ENCODE measurements around the genes PLIN3, UHRF1 and RANBP3.

DNA sequence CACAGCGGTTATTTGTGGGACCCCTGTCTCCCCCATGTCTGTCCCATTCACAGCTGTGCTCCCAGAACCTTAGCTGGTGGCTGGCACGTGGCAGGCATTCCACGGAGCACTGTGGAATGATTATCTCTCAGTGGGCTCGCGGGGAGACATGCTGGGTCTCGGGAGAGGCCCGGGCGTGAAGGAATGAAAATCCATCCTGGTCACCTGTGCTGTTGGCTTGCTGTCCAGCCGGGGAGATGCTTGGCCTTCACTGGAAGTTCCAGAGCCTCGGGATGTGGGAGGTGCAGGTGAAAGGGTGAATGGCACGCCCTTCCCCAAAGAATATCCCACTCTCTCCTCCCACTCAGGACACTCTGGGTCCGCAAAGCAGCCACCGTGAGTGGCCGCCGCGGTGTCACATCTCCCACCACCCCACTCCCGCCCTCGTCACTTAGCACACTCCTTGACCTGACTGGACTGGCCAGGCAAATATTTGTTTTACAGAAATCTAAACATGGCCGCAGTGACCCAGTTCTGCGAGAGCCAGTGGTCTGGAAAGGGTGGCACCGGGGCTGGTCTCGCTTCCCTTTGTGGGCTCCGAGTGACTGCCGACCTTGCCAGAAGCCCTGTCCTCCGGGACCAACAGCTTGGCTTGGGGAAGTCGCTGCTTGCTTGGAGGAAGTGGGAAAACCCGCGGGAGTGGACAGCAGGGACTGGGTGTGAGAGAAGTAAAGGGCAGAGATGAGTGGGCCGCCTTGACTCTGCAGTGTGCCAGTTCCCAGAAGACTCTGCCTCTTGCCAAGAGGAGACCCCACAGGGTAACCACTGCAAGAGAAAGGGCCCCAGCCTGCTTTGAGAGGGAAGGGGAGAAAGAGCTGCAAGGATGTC, 7.9 kb downstream of the DPP9 start:
- PRO-cap, result bidirectional peak, plus-strand start at position 525 of the sequence, minus-strand start at position 441 of the sequence; bidirectional peak, plus-strand start at position 710 of the sequence, minus-strand start at position 623 of the sequence
- RAMPAGE, long total RNA, 5 experiments, result start-site peak on the minus strand in 1 of 5 experiments, centred at position 331 of the sequence, 5 reads per replicate
- RRBS, result 50% methylated on average over 8 of the region's 29 CpGs

- PRO-cap, result bidirectional peak, plus-strand start at chr19:4867854, minus-strand start at chr19:4867667
- RAMPAGE, long total RNA, 5 experiments, result start-site peak on the minus strand in 4 of 5 experiments, at chr19:4867620-4867671 at its widest, 21 to 40 reads per replicate
- RRBS, result 8% methylated on average over 13 of the region's 53 CpGs
These were observed at the start of gene PLIN3 for GRCh38 chr19:4867563-4868471. TSS of gene PLIN3 (minus strand) at chr19:4867667.

DNA sequence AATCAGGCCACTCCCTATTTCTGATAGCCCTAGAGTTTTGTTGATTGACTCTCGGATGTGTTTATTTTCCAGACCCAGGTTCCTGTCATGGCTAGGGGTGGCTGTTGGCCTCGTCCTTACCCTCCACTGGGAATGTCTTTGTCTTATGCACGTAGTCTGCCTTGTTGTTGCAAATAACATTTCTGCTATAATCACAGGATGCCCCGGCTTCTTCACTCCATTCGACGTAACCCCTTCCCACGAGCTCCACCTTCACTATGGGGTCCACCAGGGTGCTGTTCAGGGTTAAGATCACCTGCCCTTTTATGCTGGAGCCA, 285 bp downstream of the ARRDC5 start:
- PRO-cap, result no peak
- RAMPAGE, long total RNA, 5 experiments, result no peak in any of the 5 experiments
- RRBS, result no CpG with 5 or more reads among the region's 7 CpGs

DNA sequence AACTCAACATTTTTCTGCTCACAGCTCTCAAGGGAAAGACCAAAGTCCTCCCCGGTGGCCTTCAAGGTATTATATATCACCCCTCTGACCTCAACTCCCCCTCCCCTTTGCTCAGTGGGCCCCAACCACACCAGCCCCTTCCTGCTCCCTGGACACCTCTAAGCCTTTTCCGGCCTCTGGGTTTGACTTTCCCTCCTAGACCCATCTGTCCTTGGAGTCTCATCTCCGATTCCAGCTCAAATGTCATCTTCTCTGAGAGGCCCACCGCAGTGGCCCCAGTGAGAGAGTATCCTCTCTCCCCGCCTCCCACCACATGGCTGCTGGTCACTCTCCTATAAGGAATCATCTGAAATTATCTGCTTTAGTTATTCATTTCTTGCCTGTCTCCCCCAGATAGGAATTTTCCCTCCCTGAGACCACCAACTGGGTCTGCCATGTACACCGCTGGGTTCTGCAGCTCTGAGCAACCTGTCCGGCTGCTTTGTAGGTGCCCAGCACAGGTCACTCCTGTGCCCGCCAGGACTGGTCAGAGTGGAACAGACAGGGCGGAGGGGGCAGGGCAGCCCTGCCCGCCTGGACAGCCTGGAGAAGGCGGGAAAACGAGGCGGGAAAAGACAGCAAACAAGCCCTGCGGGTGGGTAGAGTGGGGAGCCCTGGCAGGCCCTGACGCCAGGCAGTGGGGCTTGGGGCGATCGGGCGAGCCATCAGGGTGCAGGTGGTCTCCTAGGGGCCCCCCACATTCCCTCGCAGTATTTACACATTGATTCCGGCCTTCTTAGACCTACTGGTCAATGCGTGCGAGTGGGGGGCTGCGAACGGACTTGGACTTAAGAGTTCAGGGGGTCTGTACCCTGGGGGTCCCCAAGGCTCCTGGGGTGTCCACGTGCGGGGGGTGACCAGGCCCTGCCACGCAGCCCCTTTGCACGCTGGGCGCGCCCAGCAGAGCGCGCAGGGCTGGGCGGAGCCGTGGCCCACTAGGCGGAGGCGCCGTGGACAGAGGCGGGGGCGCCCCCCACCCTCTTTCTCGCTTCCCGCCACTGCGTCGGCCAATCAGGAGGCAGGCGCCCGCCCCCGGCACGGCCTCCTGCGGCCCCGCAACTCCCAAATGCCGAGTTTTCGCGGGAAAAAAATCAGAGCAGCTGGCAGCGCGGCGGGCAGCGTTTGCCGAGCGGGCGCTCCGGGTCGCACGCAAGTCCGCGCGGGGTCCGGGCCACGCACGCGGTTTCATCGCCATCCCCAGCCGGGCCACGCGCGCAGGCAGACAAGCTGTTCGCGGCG, at the start of gene UHRF1:
Gene UHRF1, plus strand, starts transcription at position 1,133 of the 1,278 bp plus-strand sequence.
- PRO-cap, result unidirectional peak, plus-strand start at position 1,133 of the sequence
- RAMPAGE, long total RNA, 5 experiments, result no peak in any of the 5 experiments
- RRBS, result 7% methylated on average over 21 of the region's 77 CpGs

DNA sequence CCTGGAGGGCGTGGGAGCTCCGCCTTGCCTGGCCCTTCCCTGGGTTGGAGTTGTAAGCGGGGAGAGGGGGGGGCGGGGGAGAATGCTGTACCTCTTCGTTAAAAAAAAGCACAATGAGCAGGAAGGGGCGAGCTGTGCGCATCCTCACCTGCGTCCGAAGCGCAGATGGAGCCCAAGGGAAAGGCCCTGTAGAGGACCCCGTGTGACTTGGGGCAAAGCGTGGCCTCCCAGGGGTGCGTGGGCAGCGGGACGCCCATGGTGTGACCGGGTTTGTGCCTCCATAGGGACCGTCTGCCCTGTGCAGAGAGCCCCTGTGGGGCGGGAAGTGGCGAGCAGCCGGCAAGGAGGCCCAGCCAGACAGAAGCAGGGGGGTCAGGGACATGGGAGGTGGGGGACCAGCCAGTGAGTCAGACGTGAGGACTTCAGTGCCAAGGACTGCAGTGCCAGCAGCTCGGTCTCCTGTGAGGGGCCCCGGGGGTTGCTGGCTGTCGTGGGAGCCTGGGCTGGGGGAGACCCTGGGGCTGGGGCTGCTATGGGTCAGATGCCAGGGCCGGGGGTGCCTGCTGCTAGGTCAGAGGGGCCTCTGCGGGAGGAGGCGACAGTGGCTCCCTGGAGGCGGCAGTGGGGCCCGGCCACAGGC, 79.7 kb downstream of the KDM4B start:
- PRO-cap, result no peak
- RAMPAGE, long total RNA, 5 experiments, result no peak in any of the 5 experiments
- RRBS, result 55% methylated on average over 12 of the region's 29 CpGs

DNA sequence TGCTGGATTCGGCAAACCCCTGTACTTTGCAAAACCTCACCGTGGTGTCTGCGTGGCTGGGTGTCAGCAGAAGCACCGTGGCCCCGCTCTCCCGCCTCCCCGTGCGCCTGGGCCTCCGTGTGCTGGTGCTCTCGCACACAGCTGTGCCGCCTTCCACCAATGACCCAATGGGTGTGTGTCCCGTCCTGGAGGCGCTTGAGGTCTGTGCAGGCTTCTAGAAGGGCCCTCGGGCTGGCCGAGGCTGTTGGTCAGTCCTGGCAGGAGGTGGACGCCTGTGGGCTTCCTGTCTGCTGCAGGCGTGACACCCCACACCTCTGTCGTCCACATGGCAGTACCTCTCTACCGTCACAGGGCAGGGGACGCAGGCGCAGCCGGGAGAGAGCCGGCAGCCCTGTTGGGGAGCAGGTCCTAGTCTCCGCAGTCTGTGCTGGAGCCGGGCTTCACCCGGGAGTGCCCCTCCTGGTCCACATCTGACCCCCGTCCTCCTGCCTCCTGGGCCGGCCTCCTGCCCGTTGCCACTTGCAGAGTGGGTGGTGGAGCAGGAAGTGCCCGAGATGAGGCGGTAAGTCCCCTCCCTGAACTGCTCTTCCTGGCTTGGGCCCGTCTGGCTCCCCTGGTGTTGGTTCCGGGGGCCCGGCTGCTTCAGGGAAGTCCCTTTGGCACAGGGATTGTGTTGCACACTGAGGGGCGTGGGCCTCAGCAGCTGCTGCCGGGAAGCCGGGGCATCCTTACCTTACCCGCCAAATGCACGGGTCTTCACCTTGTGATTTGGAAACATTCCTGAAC, 105.9 kb downstream of the KDM4B start:
- PRO-cap, result no peak
- RAMPAGE, long total RNA, 5 experiments, result no peak in any of the 5 experiments
- RRBS, result 60% methylated on average over 9 of the region's 39 CpGs

DNA sequence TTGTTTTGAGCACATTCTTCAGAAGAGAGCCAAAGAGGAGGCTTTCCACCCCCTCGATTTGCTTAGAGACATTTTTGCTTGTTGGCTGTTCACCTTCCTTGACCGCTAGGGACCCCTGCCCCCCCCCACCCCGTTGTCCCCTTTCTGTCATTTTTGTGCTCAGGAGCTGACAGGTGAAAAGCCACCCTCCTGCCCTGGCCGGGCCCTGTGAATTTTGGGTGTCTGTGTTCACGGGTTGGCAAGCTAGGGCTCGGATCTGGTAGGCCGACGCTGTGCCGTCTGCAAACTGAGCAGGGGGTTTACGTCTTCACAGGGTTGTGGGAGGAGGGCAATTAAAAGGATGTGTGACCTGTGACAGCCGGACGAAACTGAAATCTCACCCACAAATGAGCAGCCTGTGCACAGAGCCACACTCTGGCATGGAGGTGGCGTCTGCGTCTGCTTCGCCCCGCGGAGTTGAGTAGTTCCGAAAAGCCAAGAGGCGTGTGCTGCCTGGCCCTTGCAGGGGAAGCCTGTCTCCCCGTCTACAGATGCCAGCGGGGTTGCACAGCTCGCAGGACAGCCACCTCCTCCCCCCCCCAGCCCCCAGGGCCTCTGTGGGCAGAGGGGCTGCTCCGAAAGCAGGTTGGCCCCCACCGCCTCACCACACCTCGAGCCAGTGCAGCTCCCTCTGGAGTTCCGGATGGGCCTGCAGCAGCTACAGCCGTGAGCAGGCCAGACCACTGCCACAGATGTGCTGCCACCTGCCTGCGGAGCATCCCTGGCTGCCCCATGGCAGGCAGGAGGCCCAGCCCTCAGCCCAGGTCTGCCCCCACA, 117.4 kb downstream of the KDM4B start:
- PRO-cap, result no peak
- RAMPAGE, long total RNA, 5 experiments, result start-site peak on the plus strand in 1 of 5 experiments, centred at position 575 of the sequence, 11 reads per replicate
- RRBS, result no CpG with 5 or more reads among the region's 28 CpGs

DNA sequence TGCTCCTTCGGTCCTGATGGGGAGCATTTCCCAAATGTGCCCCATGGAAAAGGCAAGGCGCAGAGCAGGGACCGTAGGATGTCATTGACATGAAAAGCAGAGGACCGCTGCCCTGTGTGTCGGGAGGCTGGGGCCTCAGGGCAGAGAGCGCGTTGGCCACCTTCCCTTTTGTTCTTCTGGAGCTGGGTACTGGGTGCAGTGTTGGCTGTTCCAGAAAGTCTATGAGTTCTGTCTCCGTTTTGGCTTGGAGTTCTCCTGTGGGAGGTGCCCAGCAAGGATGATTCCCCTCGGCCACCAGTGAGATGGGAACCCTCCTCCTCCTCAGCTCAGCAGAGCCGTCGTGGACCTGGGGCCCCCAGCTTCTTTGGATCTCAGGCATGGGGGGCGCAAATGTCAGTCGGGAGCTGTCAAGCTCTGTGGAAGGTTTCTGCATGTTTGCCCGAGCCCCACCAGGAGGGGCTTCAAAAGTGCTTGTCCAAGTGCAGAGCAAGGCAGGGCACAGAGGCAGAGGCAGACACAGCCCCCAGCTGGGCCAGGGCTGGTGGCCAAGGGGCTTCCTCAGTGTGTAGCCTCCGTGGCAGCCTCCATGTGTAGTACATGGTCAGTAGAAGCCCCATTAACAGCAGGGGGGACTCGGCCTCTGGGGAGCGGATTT, 128.8 kb downstream of the KDM4B start:
- PRO-cap, result no peak
- RAMPAGE, long total RNA, 5 experiments, result no peak in any of the 5 experiments
- RRBS, result no CpG with 5 or more reads among the region's 17 CpGs

- PRO-cap, result no peak
- RAMPAGE, long total RNA, 5 experiments, result start-site peak on the plus strand in 1 of 5 experiments, at chr19:5118978-5119244 at its widest, 10 reads per replicate
- RRBS, result no CpG with 5 or more reads among the region's 30 CpGs
These were observed 149.9 kb downstream of the KDM4B start for GRCh38 chr19:5118563-5119431.

GRCh38 chr19:5152181-5152929, 183.4 kb downstream of the KDM4B start:
- PRO-cap, result no peak
- RAMPAGE, long total RNA, 5 experiments, result start-site peak on the plus strand in 1 of 5 experiments, at chr19:5152497-5152925 at its widest, 5 reads per replicate
- RRBS, result 96% methylated on average over 2 of the region's 17 CpGs

DNA sequence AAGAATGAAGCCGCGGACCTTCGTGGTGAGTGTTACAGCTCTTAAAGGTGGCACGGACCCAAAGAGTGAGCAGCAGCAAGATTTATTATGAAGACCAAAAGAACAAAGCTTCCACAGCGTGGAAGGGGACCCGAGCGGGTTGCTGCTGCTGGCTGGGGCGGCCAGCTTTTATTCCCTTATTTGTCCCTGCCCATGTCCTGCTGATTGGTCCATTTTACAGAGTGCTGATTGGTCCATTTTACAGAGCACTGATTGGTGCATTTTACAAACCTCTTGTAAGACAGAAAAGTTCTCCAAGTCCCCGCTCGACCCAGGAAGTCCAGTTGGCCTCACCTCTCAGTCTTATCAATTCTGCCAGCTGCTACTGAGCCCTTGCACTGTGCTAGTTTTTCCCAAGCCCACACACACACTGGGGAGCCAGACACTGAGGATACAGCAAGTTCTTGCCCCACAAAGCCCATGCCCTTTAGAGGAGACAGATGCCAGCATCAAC, 175.1 kb downstream of the PTPRS start:
- PRO-cap, result no peak
- RAMPAGE, long total RNA, 5 experiments, result no peak in any of the 5 experiments
- RRBS, result no CpG with 5 or more reads among the region's 10 CpGs

DNA sequence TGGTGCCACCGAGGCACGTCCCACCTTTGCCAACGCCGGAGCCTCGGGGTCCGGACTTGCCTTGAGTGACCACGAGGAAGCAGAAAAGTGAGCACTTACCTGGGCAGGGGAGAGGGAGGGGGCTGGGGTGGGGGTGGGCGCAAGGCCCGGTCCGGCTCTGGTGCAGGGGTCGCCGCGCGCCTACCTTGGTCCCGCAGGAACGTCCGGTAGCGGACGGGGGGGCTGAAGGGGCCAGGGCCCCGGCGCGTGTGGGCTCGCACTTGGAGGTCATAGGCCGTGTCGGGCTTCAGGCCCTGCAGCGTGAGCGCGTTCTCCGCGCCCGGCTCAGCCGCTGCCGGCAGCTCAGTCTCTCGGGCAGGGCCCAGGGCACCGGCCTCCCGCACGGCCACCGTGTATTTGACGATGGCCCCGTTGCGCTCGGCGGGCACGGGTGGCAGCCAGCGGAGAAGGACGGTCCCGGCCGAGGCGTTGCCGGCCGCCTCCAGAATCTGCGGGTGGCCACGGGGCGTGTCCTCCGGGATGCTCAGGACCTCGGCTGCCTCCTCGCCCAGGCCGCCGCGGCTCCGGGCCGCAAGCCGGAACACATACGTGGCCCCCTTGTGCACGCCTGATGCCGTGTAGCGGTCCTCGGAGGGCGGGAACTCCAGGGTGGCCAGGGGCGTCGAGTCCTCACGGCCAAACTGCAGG, 118.0 kb downstream of the PTPRS start:
- PRO-cap, result no peak
- RAMPAGE, long total RNA, 5 experiments, result start-site peak on the minus strand in 1 of 5 experiments, centred at position 393 of the sequence, 66 reads per replicate
- RRBS, result 92% methylated on average over 44 of the region's 72 CpGs

GRCh38 chr19:5339322-5339940, 1.2 kb downstream of the PTPRS start:
- PRO-cap, result no peak
- RAMPAGE, long total RNA, 5 experiments, result no peak in any of the 5 experiments
- RRBS, result no CpG with 5 or more reads among the region's 39 CpGs

DNA sequence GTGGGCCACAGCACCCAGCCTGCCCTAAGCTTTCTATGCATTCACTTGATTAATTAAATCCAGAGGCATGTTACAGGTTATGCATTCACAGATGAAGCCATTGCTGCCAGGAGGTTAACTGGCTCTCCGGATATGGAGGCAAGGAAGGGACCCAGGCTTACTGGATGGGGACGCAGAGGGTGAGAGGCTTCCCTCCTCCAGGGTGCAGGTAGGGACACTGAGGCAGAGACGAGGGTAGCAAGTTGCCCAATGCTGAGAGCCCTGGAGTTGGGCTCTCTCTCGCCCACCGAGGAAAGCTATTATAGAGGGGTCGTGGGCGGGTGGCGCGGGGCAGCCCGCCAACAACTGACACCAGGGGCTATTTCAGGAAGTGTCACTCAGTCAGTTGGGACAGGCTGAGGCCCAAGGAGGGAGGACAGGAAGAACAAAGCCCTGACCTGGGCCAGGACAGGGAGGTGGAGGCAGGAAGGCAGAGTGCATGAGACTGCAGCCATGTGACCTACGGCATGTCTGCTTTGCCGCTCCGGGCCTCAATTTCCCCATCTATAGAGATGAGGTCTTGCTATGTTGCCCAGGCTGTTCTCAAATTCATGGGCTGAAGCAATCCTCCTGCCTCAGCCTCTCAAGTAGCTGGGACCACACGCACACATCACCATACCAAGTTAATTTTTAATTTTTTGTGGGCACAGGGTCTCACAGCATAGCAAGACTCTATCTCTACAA, 82.7 kb downstream of the ZNRF4 start:
- PRO-cap, result no peak
- RAMPAGE, long total RNA, 5 experiments, result no peak in any of the 5 experiments
- RRBS, result no CpG with 5 or more reads among the region's 14 CpGs

DNA sequence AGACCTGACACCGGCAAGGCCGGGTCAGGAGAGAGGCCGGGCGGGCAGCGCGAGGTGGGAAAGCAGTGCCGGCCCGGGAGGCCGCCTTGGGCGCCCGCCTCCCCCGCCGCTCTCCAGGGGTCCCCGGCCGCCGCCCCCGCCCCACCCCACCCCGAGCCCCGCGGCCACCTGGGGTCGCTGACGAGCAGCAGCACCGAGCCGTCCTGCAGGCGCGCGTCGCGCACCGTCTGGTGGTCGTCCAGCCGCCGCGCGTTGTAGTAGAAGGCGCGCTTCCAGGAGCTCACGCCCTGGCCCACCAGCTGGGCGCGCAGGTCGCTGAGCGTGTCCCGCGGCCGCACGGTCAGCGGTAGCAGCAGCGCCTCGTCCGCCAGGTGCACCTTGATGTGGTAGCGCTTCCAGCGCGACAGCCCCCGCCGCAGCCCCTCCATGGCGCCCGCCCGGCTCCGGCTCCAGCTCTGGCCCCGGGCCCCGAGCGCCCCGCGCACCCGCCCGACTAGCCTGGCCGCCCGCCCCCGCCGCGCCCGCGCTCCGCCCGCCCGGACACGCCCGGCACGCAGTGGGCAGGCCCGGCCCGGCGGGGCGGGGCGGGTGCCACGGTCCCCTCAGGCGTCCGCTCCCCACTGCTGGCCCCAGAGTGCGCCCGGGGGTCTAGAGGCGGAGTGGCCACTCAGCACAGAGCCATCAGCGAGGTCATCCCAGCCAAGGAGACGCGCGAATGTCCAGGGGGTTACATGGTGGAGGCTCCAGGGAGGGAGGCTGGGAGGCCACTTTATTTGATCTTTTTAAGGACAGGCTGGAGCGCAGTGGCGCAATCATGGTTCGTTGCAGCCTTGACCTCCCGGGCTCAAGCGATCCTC, 54.9 kb downstream of the SAFB2 start:
- PRO-cap, result no peak
- RAMPAGE, long total RNA, 5 experiments, result no peak in any of the 5 experiments
- RRBS, result 5% methylated on average over 33 of the region's 99 CpGs

DNA sequence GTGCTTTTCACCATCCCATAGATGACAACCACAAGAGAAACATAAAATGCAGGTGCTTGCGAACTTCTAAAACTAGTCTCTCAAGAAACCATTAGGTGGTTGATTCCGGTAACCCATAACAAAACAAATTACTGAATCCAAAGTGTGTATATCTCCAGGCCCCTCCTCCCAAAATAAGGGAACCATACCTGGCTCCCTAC, 12.3 kb downstream of the SAFB2 start:
- PRO-cap, result no peak
- RAMPAGE, long total RNA, 5 experiments, result no peak in any of the 5 experiments
- RRBS, result no CpG with 5 or more reads among the region's 2 CpGs

GRCh38 chr19:5686226-5687551, 3.4 kb upstream of the RPL36 start:
- PRO-cap, result bidirectional peak, plus-strand start at chr19:5686677, minus-strand start at chr19:5686577; bidirectional peak, plus-strand start at chr19:5686884, minus-strand start at chr19:5686740; bidirectional peak, plus-strand start at chr19:5687314, minus-strand start at chr19:5687027
- RAMPAGE, long total RNA, 5 experiments, result no peak in any of the 5 experiments
- RRBS, result 7% methylated on average over 42 of the region's 100 CpGs

DNA sequence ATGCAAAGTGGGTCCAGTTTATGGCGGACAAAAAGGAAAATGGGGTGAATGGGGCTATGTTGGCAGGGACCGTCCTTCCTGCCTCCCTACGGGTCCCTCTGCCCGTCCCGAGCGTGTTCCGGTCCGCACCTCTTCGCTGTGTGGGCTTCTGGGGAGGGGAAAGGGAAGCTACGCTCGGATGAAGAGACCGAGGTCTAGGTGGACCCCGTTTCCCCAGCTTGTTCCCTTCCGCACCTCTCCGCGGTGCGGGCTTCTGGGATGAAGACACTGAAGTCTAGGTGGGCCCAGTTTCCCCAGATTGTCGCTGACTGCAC, 11.1 kb downstream of the FUT6 start:
- PRO-cap, result no peak
- RAMPAGE, long total RNA, 5 experiments, result no peak in any of the 5 experiments
- RRBS, result no CpG with 5 or more reads among the region's 18 CpGs

GRCh38 chr19:5977954-5978579, at the start of gene RANBP3:
TSS of gene RANBP3 (minus strand) at chr19:5978140.
- PRO-cap, result bidirectional peak, plus-strand start at chr19:5978383, minus-strand start at chr19:5978140
- RAMPAGE, long total RNA, 5 experiments, result start-site peak on the plus strand in 2 of 5 experiments, at chr19:5978353-5978464 at its widest, 16 to 47 reads per replicate; start-site peak on the minus strand in 5 of 5 experiments, at chr19:5978087-5978118 at its widest, 216 to 579 reads per replicate
- RRBS, result 1% methylated on average over 44 of the region's 71 CpGs

GRCh38 chr19:6058131-6059074, 51.9 kb downstream of the RFX2 start:
- PRO-cap, result unidirectional peak, minus-strand start at chr19:6058670
- RAMPAGE, long total RNA, 5 experiments, result no peak in any of the 5 experiments
- RRBS, result no CpG with 5 or more reads among the region's 17 CpGs

Data from stomach (tissue), 7 donors.